Measurements from ENCODE around the gene FREY1.

GRCh38 chr11:44824229-44824888 lies 97.6 kb downstream of the TSPAN18 start:
- RRBS: no CpG with 5 or more reads among the region's 7 CpGs

DNA sequence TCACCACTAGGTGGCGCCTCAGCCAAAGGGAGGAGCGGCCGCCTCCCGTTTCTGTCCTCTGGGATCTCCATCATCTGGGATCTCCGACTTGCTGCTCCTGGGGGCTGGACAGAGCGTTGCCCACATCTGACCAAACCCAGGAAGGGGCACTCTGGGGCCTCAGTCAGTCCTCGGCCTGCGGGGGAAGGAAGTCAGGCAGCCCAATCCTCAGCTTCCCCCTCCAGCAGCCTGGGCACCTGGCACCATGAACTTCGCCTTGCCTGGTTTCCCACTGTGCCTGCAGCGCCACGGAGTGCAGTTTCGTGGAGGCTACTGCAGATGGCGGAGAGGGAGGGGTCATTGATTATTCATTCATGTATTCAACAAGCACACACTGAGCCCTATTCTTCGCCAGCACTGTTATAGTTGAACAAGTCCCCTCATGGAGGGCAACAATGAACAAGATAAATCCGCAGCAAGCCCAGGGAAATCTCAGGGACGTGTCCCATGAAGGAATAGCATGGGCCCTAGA lies 23.4 kb downstream of the TP53I11 start:
- RRBS: no CpG with 5 or more reads among the region's 16 CpGs

DNA sequence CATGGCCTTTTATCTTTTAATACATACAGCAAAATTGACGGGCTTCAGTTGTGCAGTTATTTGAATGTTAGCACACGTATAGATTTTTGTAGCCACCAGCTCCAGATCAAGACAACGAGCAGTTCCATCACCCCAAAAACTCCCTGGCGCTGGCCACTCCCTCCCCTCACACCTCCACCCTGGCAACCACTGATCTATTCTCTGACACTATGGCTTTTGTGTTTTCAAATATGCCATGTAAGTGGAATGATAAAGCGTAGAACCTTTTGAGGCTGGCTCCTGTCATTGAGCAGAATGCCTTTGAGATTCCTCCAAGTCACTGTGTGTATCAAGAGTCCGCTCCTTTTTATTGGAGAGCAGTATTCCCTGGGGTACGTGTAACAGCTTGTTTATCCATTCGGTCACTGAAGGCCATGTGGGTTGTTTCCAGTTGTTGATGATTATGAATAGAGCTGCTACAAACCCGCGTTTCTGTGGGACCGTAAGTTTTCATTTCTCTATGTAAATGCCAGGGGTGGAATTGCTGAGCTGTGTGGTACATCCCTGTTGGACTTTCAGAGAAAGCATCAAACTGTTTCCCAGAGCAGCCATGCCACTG lies 10.3 kb downstream of the TP53I11 start:
- RRBS: no CpG with 5 or more reads among the region's 11 CpGs

DNA sequence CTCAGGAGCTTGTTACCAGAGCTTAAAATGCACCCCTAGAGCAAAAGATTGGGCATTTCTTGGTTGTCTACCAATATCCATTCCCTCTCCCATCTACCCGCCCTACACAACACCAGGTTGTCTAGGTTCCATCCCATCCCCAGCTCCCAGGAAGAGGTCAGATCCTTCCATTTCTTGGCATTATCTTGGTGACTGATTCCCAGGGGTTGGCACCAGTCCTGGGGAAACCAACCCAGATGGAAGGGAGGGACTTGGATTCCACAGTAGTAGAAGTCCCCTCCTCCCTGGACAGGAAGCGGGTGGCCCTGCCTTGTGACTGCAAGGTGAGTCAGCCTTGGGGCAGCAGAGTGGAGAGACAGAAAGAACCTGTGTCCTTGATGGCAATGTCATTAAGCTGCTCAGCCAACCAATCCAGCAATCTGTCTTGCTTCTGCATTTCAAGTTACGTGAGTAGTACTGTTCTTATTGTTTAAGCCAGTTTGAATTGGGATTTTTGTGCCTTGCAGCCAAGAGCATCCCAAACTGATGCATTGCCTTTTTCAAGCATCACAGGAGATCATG lies 26.5 kb downstream of the SYT13 start:
- RRBS: no CpG with 5 or more reads among the region's 3 CpGs

GRCh38 chr11:45391290-45391777 lies 105.2 kb upstream of the SYT13 start:
- RRBS: no CpG with 5 or more reads among the region's 6 CpGs

DNA sequence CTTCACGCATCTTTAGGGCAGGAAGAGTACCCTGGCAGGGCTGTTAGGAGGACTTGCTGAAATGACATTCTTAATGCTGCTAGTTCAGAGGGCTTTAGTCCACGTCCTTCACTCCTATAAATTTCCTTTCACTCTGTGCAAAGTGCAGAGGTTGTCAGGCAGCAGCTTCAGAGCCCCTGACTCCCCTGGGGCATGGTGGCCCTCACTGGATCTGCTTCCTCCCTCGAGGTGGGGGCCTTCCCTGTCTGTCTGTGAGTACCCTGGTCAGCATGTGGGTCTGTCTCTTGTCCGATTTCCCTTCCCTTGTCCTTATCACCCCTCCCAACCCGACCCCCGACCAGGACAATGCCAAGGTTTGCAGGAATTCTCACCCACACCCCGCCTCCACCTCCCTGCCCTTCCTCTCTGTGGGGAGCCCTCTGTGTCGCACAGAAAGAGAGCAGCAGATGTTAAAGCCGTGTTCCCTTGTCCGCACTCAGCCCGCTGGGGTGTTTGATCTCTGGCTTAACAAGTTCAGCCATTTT lies 124.5 kb upstream of the SYT13 start:
- RRBS: no CpG with 5 or more reads among the region's 11 CpGs

DNA sequence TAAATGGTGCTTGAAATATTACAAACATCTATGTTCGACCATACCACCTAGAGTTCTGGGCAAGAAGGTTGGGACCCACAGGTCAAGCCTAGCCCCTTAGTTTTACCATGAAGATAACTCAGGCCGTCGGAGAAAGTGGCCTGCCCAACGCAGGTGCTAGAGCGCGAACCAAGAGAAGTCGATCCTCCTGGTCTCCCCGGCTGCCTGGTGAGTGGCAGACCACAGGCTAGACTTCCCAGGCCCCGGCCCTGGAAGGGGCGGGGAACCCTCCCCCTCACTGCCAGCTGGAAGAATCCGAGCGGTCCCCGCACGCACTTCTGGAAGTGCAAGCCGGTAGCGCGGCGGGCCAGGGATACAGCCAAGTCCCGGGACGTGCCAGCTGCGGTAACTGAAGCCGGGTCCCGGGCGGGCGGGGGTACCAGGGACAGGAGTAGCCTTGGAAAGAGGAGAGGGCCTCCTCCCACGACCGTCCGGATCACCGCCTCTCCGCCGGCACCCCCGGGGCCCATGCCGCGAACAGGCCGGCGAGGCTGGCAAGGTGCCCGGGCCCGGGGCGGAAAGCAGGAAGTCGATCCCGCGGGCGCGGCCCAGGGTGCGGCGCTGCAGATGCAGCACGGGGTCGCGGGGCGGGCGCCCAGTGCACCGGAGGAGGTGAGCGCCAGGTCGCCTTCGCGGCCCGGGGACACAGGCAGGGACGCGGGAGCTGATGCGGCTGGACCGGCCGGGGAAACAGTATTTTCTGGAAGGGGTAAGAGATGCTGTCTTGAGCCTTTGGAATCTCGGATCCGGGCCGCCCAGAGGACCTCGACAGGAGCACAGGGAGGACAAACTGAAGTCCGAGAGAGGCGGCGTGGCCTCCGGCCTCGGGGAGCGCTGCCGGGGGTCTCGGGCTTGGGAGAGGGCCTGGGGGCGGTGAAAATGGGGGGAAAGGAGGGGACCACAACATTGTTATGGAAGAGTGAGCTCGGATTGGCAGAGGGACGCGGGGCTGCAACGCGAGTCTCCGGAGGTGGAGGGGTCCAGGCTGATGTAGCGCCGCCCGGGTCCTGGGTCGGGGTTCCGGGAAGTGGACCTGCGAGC lies 839 bp upstream of the SLC35C1 start:
- RRBS: 7% methylated on average over 46 of the region's 87 CpGs

DNA sequence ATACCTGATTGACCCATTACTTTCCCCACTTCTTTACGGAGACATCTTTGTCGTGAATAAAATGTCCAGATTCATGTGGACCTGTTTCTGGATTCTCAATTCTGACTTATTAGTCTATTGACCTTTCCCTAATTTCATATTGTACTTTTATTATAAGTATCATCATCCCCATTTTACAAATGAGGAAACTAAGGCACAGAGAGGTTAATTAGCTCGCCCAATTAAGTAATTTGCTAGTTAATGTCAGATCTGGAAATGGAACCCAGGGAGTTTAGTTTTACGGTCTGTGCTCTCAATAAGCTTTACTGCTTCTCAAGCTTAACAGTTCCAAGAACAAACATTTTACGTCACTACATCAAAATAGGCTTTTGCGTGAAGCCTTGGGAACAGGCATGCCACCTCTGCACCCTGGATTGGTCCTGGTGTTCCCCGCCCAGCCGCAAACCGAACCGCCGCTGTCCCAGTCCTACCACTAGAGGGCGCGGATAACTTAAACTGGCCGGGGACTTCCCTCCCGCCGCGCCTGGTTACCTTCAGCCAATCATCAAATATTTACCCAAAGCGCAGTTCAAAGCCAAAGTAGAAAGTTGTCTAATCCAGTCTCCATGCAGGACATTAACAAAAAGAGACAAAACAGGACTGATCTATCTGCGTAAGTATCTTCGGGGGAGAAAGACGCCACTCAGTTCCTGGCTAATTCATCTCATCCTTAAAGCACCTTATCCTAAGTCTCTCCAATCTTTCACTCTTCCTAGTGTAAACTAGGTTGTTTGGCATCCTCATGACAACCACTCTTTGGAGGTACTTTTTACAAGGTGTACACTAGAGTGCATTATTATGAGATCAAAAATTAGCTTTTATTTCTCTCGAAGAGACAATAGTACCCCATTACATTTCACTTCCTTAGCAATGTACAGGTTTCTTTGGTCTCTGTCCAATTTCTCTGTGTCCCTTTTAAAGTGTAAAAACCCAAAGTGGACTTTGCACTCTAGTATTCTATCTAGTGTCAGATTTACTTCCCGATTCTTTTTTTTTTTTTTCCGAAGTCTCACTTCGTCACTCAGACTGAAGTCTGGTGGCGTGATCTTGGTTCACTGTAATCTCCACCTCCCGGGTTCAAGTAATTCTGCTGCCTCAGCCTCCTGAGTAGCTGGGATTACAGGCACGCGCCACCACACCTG lies 4.1 kb upstream of the CRY2 start:
- RRBS: no CpG with 5 or more reads among the region's 29 CpGs

- RRBS: no CpG with 5 or more reads among the region's 5 CpGs
Observed at GRCh38 chr11:45879985-45880517, 5.4 kb upstream of the MAPK8IP1 start.

DNA sequence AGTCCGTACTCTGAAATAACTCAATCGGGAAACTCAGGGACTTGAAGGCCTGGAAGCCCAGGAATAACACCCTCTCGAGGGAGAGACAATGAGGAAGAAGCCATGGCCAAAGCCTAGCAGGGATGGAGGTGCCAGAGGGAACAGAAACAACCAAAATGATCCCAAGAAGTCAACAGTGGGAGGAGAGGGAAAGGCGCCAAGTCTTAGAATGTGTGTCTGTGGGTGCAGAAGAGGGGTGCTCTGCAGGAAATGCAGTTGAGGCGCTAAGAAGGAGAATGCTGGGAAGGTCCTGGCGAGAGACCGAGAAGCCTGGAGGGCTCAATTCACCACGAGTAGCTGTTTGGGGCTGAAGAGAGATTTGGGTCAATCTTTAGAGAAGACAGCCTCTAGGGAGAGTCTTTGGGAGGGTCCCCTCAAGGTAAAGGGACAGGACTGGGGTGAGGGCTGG lies 808 bp upstream of the MAPK8IP1 start:
- RRBS: no CpG with 5 or more reads among the region's 8 CpGs

DNA sequence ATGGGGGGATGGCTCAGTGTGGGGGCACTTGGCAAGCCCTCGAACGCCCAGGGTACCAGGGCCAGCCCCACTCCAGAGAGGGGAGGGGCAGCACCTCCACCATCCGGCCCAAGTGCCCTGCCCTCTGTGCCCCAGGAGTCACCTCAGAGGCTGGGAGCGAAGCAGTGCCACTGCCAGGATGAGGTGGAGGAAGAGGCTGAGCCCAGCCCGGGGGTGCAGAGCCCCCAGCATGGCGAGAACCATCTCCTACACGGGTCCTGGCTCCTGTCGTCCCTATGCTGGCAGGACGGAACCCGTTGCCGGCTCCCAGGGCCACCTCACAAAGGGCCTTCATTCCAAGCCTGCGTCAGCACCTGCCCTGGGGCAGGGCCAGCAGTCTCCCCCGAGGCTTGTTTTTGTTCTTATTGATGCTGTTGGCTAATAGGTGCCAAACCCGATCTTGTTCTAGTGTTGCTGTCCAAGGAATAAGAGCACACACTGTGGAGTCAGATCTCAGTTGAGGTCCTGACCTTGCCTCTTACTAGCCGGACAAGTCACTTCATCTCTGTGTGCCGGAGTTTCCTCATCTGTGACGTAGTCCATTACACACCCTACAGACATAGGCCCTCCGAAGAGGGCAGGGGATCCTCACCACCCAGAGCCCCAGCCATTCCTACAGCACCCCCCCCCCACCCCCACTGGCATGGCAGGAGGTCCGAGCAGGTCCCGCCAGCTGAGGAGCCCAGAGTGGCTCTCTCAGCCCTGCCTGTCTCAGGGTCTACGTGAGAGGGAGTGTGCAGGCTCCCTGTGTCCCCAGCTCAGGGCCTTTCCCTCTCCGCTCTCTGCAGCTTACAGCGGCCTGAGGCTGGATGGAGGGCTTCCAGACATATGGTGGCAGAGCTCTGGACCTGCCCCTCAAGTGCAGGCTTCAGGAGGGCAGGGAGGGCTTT lies at the start of gene FREY1:
Gene FREY1 (minus strand): TSS at position 269 of the 929 bp plus-strand sequence.
- RRBS: 87% methylated on average over 7 of the region's 23 CpGs

DNA sequence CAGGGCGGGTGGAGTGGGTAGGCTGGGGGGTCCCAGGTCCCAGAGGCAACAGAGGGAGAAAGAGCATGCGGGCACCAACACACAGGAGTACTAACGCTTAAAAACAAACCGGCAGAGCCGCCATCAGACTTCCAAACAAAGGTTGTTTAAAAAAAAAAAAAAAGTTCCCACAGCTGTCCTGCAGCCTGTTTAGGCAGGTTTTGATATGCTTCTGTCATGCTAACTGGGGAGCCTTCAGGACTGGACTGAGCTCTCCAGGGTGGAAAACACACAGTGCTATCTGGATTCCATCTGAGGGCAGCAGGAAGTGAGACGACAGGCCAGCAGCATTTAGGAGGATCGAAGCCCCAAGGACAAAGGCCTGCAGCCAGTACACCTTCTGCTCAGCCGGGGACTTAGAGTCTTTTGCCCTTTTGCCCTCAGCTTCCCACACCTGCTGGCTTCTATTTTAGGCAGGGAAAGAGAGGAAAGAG lies 12.0 kb downstream of the LARGE2 start:
- RRBS: no CpG with 5 or more reads among the region's 8 CpGs

GRCh38 chr11:46243029-46244106 lies 34.1 kb upstream of the CREB3L1 start:
- RRBS: 2% methylated on average over 19 of the region's 53 CpGs

- RRBS: no CpG with 5 or more reads among the region's 4 CpGs
Observed at GRCh38 chr11:46290286-46290986, 13.0 kb downstream of the CREB3L1 start.

- RRBS: no CpG with 5 or more reads among the region's 13 CpGs
Observed at GRCh38 chr11:46317161-46317862, 30.0 kb upstream of the DGKZ start.

DNA sequence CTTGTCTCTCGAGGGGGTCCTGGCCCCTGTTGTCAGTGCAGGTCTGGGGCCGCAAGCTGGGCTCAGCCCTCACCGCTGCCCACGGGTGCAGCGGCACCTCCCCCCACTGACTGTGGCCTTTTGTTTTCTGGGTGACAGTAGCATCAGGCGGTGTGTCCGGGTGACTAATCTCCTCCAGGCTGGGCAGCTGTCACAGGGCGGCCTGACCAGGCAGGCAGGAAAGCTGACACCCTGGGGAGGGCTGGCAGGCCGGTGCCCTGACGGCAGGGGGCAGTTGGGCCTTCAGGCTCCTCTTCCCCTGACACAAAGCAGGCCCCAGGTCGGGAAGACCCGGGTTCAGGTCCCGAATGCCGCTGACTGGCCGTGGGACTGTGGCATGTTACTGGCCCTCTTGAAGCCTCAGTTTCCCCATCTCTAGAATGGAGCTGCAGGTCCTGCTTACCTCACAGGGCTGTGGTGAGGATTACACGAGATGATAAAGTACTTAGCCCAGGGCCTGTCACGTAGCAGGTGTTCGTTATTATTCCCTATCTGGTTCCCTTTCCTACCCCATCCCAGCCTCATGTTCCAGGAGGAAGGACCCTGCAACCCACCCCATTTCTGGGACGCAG lies 16.4 kb downstream of the DGKZ start:
- RRBS: 75% methylated on average over 5 of the region's 19 CpGs

DNA sequence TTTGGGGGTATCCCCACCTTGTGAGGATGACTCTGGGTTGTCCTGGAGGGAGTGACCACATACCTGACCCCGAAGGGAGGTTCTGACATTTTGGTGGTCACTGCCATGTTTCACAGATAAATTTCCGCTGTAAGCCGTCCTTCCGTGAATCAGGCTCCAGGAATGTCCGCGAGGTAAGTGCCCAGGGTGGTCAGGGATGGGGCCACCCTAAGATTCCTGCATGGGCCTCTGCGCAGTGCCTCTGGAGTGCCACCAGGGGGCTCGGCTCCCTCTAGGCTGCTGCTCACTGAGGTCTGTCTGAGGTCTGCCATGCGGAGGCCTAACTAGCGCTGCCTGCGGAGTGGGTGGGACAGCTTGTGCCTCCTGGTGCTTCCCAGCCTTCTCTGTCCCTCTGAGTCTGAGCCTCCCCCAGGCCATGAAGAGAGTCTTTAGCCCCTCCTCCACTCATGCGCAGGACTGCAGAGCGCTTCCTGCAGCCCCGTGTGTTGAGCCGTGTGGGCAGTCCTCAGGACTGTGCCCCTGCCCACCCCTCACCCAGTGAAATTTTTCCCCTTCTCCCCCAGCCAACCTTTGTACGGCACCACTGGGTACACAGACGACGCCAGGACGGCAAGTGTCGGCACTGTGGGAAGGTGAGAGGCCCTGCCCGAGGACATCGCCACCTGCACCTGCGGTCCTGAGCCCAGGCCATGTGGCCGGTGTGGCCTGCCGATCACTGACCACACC lies 11.9 kb upstream of the MDK start:
- RRBS: 89% methylated on average over 2 of the region's 25 CpGs

DNA sequence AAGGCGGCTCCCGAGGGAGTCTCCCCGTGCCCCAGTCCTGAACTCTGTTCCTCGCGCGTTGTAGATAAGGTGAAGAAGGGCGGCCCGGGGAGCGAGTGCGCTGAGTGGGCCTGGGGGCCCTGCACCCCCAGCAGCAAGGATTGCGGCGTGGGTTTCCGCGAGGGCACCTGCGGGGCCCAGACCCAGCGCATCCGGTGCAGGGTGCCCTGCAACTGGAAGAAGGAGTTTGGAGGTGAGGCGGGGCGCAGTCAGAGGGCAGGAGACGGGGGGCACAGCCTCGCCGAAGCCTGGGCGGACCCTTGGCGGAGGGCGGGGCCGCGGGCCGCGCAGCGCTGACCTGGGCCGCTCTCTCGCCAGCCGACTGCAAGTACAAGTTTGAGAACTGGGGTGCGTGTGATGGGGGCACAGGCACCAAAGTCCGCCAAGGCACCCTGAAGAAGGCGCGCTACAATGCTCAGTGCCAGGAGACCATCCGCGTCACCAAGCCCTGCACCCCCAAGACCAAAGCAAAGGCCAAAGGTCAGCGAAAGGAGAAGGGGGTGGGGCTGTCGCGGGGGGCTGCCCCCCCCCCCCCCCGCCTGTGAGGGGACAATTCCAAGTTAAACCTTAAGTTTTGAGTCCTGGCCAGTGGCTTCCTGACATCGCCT lies 884 bp downstream of the MDK start:
- RRBS: 66% methylated on average over 7 of the region's 44 CpGs

GRCh38 chr11:46383481-46383942 lies 2.0 kb downstream of the MDK start:
- RRBS: no CpG with 5 or more reads among the region's 5 CpGs

GRCh38 chr11:46392323-46393422 lies 1.1 kb upstream of the CHRM4 start:
- RRBS: 4% methylated on average over 31 of the region's 85 CpGs

Measured in PFSK-1 (cell line).